Hair follicular keratinocyte (primary cell): ENCODE measurements around a stretch of chr12.

DNA sequence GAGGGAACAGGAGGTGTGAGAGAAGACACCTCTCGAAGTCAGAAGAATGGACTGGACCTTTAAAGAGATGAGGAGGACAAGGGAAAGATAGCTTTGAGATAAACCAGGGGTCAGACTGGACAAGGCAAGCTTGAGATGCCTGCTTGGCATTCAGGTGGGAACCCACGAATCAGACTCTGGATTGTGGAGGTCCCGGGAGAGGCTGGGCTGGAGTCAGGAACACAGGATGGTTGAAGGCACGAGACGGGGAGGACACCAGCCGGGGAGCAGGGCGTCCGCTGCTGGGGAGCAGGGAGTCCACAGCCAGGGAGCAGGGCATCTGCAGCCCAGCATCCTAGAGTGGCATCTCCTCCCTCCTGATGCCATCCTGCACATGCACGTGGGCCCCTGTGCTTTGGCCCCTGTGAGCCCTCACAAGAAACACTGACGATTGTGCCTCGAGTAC lies 44.9 kb downstream of the CFAP251 start:
- RAMPAGE, long total RNA = no peak

GRCh38 chr12:121966873-121967383 lies 48.5 kb downstream of the CFAP251 start:
- RAMPAGE, long total RNA = no peak

DNA sequence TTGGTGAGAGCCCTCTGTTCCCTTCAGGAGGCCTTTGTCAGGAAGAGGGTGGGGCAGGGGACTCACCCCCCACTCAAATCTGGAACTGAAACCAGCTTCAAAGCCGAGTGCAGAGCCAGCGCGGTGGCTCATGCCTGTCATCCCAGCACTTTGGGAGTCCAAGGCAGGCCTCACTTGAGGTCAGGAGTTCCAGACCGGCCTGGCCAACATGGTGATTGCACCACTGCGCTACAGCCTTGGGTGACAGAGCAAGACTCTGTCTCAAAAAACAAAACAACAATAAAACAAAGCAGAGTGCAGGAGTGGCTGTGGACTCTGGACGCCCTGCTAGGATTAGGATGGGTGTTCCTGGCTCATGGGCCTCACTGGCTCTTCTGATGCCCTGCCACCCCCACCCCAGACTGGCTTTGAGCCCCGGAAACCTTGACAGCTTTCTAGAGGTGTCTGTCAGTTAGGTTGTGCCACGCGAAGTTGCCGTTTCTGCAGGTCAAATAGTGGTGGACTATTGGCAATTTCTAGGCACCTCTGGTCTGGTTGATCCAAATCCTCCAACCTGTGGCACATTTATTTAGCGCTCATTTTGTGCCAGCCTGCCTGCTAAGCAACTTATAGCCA lies 1.4 kb upstream of the MLXIP start:
- RAMPAGE, long total RNA = no peak

DNA sequence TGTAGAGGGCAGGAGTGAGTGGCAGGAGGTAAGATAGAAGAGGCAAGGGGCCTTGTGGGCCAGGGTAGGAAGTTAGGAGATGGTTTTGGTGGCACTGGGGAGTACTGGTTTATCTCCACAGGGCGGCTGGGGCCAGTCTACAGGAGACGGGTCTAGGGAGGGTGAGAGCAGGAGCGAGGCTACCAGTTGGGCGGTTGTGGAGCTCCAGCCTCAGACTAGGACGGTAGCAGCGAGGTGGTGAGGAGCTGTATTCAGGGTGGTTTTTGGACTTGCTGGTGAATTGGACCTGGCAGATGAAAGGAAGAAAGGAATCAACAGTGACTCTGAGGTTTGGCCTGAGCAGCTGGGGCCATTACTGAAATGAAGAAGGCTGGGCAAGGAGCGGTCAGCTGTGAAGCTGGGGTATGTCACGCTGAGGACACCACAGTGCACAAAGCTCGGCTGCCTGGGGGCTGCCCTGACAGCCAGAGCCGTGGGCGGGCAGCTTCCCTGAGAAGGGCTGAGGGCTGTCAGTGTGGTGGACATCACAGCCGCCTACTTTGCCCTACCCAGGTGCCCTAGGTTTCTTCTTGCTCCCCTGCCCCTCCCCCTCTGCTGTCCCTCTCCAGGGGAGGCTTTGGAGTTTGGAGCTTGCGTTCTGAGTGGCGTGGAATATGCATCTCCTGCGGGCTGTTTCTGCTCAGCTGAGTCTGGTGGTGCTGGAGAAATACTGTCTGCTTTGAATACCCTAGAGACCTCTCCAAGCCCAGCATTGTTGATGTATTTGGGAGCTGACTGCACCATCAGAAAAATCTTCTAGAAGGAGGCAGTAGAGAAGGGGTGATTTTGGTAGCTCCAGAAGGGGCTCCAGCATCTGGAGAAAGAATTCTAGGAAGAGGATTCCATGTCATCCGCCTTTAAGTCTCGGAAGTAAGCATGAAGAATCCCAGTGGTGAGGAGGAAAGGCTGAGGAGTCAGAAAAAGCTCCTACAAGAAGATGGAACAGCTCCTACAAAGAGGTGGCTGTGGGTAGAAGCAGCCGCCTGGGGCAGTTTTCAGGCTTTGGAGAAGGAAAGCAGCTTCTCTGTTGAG lies 9.4 kb downstream of the MLXIP start:
- RAMPAGE, long total RNA = no peak

DNA sequence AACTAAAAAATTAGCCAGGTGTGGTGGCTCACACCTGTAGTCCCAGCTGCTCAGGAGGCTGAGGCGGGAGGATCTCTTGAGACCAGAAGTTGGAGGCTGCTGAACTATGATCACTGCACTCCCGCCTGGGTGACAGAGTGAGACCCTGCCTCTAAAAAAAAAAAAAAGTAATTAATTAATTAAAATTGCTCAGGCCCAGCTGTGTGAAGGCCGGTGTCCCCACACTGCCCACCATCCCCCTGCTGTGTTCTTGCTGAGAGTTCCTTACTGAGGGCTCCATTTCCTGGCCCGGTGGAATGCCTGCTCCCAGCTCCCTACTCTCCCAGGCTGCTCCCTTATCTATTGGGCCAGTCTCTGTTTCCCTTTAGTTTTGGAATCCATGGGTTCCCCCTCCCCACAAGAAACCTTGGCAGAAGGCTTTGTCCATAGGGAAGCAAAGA lies 18.9 kb downstream of the MLXIP start:
- RAMPAGE, long total RNA = no peak

DNA sequence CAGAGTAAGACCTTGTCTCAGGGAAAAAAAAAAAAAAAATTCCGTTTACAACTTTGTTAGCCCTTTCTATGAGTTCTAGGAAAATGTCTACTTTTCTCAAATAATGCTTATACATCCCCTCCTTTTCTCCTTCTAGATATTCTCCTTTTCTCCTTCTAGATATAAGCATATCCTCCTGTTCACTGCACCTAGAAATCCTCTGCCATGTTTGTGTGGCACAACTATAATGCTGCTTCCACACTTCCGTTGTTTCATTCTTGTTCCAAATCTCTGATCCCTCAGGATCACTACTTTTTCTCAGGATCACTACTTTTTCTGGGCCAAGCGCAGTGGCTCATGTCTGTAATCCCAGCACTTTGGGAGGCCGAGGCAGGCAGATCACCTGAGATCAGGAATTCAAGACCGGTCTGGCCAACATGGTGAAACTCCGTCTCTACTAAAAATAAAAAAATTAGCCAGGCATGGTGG lies 10.0 kb downstream of the B3GNT4 start:
- RAMPAGE, long total RNA = no peak

DNA sequence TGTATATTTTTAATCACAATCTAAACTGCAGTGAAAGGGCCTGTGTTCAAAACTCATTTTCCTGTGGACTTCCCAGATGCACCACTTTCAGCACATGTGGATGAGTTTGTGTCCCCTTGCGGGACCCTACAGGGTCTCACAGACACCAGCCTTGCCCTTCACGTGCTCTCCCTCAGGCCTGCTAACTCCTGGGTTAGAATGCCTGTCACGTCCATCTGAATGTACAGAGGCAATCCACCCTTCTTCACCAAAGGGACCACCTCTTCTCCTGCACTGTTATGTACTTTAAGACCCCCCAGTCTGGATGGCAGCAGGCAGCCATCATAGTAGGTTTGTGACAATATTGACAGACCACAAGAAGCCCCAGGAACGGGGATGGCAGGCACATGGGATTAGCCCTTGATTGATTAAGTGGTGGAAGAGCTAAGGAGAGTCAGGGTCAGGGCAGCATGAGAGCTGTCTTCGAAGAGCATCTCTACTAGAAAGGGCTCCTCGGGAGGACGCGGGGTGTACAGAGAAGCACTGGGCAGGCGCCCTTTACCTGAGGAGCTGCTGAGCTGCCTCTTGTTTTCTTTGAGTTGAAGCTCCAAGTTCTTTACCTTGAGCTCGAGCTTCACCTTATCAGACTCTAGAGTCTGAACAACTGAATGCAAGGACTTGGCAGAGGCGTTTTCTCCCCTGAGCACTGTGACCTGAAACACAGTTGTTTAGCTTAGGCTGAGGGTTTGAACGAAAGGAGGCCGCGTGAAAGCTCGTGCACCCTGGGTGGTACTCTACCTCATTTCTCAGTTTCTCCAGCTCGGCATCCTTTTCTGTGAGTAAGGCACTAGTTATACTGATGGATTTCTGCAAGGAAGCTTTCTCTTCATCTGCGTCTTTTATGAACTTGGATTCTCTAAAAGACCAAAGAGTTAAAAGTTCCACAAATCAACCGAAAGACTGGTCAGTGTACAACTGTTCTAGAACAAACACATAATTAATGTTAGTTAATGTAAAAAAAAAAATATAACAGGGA lies 12.3 kb upstream of the VPS33A start:
- RAMPAGE, long total RNA = no peak

GRCh38 chr12:122389552-122389814 lies 33.0 kb downstream of the CLIP1 start:
- RAMPAGE, long total RNA = no peak

GRCh38 chr12:122405005-122405506 lies 17.4 kb downstream of the CLIP1 start:
- RAMPAGE, long total RNA = no peak

DNA sequence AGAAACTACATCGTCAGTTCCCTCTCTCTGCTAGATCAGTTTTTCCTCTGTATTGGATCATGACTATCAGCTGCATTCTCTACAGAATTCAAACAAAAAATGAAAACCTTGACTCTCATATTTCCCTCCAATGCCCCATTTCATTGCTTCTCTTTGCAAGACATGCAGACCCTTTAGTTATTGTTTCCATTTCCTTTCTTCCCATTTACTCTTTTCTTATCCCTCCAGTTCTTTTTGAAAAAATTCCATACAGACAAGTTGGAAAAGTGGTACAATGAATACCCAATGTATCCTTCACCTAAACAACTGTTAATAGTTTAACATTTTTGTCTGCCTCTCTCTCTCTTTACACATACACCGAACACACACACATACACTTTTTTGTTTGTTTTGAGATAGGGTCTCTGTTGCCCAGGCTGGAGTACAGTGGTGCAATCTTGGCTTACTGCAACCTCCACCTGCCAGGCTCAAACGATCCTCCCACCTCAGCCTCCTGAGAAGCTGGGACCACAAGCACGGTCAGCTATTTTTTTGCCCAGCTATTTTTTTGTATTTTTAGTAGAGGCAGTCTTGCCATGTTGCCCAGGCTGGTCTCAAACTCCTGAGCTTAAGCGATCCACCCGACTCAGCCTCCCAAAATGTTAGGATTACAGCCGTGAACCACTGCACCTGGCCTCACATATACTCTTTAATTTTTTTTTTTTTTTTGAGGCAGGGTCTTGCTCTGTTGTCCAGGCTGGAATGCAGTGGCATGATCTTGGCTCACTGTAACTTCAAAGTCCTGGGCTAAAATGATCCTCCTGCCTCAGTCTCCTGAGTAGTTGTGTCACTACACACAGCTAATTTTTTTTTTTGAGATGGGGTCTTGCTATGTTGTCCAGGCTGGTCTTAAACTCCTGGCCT lies 16.8 kb downstream of the ZCCHC8 start:
- RAMPAGE, long total RNA = no peak

- RAMPAGE, long total RNA = no peak
Measured at GRCh38 chr12:122720900-122721537, 4.4 kb upstream of the HCAR3 start.

GRCh38 chr12:122841119-122841503 lies 5.9 kb downstream of the HIP1R start:
- RAMPAGE, long total RNA = no peak

- RAMPAGE, long total RNA = no peak
Measured at GRCh38 chr12:122841504-122842604, 6.6 kb downstream of the HIP1R start.

DNA sequence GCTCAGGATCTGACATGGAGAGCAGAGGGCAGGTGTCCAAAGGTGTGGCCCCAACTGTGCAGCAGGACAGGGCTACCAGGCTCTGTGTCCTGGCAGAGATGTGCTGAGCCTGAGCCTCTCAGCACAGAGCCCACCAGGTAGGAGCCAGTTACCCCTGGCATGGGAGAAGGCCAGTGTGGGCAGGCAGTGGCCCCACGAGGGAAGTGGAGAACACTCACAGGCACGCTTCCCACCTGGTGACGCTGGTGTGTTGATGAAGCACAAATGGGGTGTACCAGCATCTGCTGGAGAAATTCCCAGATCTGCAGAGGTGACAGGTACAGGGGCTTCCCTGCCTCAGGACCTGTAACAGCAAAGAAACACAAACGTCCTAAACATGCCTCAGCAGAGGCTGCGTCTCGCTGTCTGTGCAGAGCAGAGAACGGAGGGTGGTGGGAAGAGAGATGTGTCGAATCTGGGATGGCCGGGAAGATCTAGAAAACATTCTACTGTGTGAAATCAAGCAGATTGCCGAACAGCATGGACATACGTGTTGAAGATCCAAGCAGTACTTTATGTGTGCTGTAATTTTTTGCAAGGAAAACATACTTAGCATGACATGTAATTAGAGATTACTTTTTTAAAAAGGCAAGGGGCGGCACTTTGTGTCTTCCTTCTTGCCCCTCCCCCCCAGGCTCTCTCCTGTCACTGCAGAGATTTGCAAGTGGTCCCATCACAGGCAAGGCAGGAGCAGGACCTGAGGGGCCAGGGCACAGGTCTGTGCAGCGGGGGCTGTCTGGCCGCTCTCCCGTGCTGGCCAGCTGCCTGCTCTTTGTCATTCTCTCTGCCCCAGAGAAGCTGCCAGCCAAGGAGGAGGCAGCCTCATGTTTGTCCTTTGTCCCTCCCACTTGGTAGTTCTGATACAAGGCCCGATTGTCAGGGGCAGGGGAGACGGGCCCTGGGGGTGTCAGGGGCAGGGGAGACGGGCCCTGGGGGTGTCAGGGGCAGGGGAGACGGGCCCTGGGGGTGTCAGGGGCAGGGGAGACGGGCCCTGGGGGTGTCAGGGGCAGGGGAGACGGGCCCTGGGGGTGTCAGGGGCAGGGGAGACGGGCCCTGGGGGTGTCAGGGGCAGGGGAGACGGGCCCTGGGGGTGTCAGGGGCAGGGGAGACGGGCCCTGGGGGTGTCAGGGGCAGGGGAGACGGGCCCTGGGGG lies 17.4 kb downstream of the HIP1R start:
- RAMPAGE, long total RNA = no peak

- RAMPAGE, long total RNA = no peak
Measured at GRCh38 chr12:122860247-122861610, 25.5 kb downstream of the HIP1R start.

GRCh38 chr12:123062765-123063478 lies 82.4 kb downstream of the ARL6IP4 start:
- RAMPAGE, long total RNA = no peak

DNA sequence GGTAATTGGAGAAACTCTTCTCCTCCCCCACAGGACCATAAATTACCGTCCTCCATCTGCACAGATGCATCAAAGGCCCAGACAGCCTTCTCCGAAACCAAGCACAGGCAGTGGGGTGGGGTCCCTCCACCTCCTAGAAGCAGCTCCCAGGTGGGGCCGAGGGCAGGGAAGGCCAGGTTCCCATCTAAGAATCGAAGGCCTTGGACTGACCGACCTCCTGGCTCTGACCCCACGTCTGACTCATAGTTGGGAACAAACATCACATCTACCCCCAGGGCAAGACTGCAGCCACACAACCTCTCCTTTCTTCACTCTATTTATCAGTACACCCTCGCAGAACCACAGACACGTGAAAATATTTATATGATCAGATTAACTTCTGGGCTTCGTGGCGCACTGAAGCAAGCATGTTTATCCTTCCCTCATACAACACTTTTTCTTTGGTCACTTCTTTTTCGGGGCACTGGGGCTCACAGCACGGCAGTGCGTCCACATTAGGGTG lies 56.2 kb downstream of the PITPNM2 start:
- RAMPAGE, long total RNA = no peak

- RAMPAGE, long total RNA = no peak
Measured at GRCh38 chr12:123115393-123116097, 35.3 kb downstream of the PITPNM2 start.

DNA sequence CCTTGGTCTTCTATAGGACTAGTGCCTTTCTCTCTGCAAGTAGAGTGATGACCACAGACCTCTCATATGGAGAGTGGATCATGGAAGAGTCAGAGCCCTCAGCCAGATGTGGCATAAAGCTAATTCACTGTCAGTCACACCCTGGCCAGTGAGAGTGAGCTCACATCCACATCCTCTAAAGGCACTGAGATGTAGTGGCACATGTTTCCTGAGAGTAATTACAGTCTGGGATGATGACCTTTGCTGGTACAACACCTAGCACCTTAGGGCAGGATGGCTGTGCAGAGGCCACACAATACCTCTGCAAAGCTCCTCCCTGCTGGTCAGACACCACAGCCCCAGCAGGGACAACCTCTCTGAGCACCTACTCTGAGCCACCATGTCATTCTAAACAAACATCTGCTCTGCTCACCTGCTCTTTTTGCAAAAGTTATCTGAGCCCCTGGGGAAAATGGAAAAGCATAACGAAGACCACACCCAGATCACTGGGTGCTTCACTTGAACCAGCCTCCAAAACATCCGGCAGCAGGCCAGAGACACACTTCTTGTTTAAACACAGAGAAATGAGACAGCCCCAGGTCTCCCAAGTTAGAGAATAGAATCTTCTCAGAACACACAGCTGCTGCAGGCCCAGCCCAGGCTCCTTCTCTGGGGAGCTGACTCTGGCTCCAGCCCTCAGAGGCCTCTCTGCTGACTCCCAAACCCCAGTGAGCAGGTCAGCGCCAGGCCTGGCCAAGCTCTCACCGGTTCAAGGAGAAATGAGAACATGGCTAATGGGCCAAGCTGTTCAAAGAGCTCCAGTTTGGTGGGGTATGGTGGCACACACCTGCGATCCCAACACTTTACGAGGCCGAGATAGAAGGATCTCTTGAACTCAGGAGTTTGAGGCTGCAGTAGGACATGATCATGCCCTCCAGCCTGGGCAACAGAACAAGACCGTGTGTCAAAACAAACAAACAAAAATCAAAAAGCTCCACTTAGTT lies 30.2 kb downstream of the PITPNM2 start:
- RAMPAGE, long total RNA = no peak

GRCh38 chr12:123141427-123142533 lies 9.1 kb downstream of the PITPNM2 start:
- RAMPAGE, long total RNA = no peak